Cardiac muscle cell (in vitro differentiated cells and primary cell): ENCODE measurements around a stretch of chr15.

DNA sequence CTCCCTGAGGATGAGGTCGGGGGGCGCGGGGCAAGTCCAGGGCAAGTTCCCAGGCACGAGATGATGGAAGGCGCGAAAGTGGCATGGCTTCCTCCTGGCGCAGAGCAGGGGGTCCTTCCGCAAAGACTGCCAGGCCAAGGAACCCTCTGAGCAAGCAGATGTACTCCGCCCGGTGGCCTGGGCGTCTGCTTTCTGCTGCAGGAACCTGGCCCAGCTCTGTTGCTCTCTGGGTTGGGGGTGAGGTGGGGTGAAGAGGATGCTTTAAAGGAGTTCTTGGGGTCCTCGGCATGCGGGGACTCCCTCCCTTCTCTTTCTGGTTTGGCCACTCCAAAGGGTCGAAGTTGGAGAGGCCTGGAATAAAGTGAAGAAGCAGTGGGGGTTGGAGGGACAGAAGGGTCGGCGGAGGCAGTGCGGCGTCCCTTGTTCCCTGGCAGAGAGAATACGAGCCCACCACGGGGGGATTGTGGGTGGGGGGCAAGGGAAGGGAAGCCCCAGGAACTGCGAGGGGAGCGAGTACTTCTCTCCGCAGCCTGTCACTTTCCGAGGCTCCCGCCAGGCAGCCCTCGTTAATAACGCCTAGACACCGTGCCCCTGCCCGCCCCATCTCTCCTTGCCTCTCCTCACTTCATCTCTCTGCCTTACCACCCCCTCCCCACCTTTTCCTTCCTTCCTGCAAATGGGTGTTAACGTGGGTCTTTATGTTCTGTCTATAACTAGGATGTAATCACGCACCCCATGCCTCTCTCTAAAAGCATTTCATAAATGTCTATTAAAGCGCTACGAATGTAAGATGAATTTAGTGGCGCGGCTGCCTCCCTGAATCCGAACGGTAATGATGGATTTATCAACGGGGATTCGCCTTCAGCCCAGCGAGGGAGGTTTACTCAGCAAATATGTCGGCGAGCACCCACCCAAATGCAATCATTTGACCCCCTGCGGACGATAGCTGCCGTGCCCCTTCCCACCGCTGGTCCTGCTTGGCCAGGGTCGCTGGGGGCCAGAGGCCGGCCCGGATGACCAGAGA lies 13.6 kb downstream of the NR2F2 start:
- RAMPAGE, long total RNA: no peak
- RRBS: no CpG with 5 or more reads among the region's 49 CpGs

- RAMPAGE, long total RNA: no peak
- RRBS: no CpG with 5 or more reads among the region's 11 CpGs
These were observed 18.1 kb downstream of the NR2F2 start for GRCh38 chr15:96348366-96349289.

DNA sequence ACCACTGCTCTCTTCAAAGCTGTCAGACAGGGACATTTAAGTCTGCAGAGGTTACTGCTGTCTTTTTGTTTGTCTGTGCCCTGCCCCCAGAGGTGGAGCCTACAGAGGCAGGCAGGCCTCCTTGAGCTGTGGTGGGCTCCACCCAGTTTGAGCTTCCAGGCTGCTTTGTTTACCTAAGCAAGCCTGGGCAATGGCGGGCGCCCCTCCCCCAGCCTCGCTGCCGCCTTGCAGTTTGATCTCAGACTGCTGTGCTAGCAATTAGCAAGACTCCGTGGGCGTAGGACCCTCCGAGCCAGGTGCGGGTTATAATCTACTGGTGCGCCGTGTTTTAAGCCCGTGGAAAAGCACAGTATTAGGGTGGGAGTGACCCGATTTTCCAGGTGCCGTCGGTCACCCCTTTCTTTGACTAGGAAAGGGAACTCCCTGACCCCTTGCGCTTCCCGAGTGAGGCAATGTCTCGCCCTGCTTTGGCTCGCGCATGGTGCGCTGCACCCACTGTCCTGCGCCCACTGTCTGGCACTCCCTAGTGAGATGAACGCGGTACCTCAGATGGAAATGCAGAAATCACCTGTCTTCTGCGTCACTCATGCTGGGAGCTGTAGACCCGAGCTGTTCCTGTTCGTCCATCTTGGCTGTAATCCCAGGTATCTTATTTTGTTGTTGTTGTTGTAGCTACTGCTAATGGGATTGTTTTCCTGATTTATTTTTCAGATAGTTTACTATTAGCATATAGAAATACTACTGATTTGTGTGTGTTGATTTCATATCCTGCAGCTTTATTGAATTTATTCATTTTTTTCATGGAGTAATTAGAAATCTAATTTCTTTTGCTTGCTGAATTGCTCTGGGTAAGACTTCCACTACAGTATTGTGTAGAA lies 664.6 kb upstream of the ARRDC4 start:
- RAMPAGE, long total RNA: no peak
- RRBS: no CpG with 5 or more reads among the region's 26 CpGs

- RAMPAGE, long total RNA: no peak
- RRBS: no CpG with 5 or more reads among the region's 12 CpGs
These were observed 268.2 kb upstream of the ARRDC4 start for GRCh38 chr15:97692050-97692856.

DNA sequence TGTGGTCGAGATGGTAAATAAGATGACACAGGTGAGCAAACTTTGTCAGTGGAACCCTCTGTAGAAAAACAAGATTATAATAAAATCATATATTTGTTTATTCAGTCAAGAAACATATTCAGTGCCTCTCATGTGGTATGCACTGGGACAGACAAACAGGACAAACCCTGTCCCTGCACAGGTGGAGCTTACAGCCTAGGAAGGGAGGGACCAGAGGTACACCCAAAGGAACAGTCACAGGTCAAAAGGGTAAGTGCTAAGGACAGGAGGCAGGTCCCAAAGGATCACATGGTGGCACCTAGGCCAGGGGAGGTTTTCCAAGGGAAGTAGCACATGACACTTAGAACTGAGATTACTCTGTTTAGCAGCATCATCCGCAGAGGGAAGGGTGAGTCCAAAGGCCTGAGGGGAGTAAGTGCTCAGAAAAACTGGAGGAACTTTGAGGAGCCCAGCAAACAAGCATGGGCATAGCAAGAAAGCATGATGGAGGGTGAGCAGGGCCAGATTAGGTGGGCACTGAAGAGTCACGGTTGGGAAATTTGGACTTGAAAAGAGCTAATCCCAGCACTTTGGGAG lies 254.4 kb upstream of the ARRDC4 start:
- RAMPAGE, long total RNA: no peak
- RRBS: no CpG with 5 or more reads among the region's 3 CpGs

- RAMPAGE, long total RNA: no peak
These were observed 70.2 kb upstream of the ARRDC4 start for GRCh38 chr15:97890400-97890637.

GRCh38 chr15:97959643-97960064 lies 849 bp upstream of the ARRDC4 start:
- RAMPAGE, long total RNA: no peak
- RRBS: no CpG with 5 or more reads among the region's 7 CpGs

GRCh38 chr15:98016859-98017394 lies 56.4 kb downstream of the ARRDC4 start:
- RAMPAGE, long total RNA: no peak
- RRBS: no CpG with 5 or more reads among the region's 6 CpGs

GRCh38 chr15:98076341-98076804 lies 115.9 kb downstream of the ARRDC4 start:
- RAMPAGE, long total RNA: no peak
- RRBS: no CpG with 5 or more reads among the region's 4 CpGs

GRCh38 chr15:98160087-98160412 lies 199.5 kb downstream of the ARRDC4 start:
- RAMPAGE, long total RNA: no peak
- RRBS: no CpG with 5 or more reads among the region's 7 CpGs

DNA sequence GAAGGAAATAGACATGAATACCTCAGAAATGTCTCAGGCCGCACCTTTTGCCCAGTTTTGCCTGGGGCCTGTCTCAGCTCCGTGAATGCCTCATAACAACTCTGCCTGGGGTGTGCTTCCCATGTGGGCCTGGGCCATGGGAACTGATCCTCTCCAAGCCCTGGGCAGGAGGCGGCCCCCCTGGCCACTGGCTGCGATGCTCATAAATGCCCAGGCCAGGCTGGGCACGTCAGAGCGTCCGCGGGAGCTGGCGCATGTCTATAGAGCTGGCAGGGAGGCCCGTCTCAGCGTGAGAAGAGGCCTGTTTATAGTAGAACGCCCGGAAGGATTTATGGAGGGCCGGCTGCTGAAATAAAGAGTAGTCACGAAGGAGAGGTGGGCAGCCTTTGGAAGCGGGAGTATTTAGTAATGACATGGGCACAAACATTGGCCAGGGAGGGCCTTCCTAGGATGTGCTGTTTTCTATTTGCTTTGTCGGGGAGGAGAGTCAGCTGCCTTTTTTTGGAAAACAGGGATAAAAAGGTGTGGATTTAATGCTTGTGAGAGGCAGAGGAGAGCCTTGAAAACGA lies 85.9 kb upstream of the IGF1R start:
- RAMPAGE, long total RNA: no peak
- RRBS: no CpG with 5 or more reads among the region's 18 CpGs

GRCh38 chr15:98646931-98647841 lies 1.2 kb upstream of the IGF1R start:
- RAMPAGE, long total RNA: no peak
- RRBS: 3% methylated on average over 49 of the region's 85 CpGs

- RAMPAGE, long total RNA: no peak
- RRBS: no CpG with 5 or more reads among the region's 15 CpGs
These were observed 3.5 kb downstream of the IGF1R start for GRCh38 chr15:98651565-98652532.

DNA sequence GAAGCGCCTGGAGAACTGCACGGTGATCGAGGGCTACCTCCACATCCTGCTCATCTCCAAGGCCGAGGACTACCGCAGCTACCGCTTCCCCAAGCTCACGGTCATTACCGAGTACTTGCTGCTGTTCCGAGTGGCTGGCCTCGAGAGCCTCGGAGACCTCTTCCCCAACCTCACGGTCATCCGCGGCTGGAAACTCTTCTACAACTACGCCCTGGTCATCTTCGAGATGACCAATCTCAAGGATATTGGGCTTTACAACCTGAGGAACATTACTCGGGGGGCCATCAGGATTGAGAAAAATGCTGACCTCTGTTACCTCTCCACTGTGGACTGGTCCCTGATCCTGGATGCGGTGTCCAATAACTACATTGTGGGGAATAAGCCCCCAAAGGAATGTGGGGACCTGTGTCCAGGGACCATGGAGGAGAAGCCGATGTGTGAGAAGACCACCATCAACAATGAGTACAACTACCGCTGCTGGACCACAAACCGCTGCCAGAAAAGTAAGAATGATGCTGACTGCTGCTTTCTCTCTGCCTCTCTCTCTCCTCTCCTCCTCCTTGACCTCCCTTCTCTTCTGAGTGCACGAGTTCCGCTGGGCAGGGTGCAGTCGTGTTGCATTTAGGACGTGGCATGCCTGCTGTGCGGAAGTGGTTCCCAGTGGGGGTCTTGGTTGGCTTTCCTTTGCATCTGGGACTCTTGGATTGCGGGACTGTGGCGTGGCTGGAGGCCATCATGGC lies 59.4 kb downstream of the IGF1R start:
- RAMPAGE, long total RNA: no peak
- RRBS: no CpG with 5 or more reads among the region's 28 CpGs

GRCh38 chr15:98713412-98714147 lies 65.2 kb downstream of the IGF1R start:
- RAMPAGE, long total RNA: no peak
- RRBS: no CpG with 5 or more reads among the region's 6 CpGs

GRCh38 chr15:98714148-98714618 lies 65.8 kb downstream of the IGF1R start:
- RAMPAGE, long total RNA: no peak
- RRBS: no CpG with 5 or more reads among the region's 10 CpGs

GRCh38 chr15:98714637-98715425 lies 66.5 kb downstream of the IGF1R start:
- RAMPAGE, long total RNA: no peak
- RRBS: no CpG with 5 or more reads among the region's 8 CpGs

DNA sequence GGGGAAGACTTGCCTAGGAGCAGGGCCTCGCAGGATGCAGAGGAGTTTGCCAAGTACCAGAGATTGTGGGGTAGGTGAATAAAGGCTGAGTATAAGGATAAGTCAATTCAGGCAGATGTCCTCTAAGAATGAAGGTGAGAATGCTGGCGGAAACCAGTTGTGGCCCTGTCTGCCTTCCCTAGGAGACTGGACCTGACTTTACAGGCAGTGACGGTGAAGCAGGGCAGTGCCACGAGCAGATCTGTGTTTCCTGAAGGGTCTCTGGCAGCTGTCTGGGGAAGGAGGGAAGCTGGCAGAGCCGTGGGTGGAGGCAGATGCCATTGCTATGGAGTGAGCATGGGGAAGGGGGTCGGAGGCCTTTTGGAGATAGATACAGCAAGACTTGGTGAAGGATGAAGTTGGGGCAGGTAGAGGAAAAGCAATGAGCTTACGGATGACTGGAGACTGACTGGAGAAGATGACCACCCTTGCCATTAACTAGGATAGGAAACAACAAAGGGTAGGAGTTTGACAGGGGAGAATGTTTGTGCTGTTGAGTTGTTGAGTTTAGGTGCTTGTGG lies 84.0 kb downstream of the IGF1R start:
- RAMPAGE, long total RNA: no peak
- RRBS: no CpG with 5 or more reads among the region's 7 CpGs

- RAMPAGE, long total RNA: no peak
- RRBS: no CpG with 5 or more reads among the region's 10 CpGs
These were observed 97.0 kb downstream of the IGF1R start for GRCh38 chr15:98745087-98745993.

- RAMPAGE, long total RNA: no peak
- RRBS: no CpG with 5 or more reads among the region's 8 CpGs
These were observed 121.5 kb downstream of the IGF1R start for GRCh38 chr15:98769750-98770343.